Bronchus fibroblast of lung (primary cell): ENCODE measurements around a stretch of chr3.

GRCh38 chr3:197791840-197792038 lies 685 bp downstream of the LRCH3 start:
- RAMPAGE, long total RNA: no peak

DNA sequence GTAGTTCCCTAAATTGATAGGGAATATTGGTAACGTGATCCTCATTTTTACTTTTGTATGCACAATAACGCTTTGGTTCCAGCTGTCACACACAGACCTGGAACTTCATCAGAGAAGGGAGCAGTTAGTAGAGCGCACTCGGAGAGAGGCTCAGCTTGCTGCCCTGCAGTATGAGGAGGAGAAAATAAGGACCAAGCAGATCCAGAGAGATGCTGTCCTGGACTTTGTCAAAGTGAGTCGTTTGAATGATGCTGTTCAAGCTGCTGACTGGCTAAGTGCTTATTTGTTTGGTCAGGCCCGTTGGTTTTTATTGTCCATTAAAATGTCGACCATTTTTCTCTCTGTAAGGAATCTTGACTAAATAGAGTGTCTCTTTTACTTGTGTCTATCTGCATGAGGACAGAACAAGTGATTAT lies 56.7 kb downstream of the LRCH3 start:
- RAMPAGE, long total RNA: no peak

DNA sequence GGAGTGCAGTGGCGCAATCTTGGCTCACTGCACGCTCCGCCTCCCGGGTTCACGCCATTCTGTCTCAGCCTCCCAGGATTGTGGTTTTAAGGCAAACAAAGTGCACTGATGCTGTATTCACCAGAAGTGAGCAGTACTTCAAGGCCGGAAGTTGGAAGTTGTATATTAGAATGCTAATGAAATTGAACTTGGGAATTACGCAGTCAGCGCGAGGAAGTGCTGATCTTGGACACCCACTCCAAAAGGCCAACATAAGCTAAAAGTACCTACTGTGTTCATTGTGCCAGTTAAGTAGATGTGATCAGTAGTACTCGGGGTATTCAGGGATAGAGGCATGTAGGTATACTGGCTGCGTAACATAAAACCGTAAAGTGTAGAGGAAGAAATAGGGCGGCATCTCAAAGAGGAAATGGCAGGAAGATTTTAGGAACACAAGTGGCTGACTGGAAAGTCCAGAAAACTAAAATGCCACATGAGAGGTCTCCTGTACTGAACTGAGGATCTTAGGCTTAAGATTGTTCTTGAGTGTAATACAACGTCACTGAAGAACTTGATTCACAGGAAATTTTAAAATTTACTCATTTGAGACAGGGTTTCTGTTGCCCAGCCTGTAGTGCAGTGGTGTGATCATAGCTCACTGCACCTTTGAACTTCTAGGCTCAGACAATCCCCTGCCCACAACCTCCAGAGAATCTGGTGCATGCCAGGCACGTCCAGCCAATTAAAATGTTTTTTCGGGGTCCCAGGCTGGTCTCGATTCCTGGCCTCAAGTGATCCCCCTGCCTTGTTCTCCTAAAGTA lies 2.1 kb downstream of the IQCG start:
- RAMPAGE, long total RNA: no peak